Pulmonary lymph node (tissue), 1 donor: ENCODE data around the gene GLRB.

DNA sequence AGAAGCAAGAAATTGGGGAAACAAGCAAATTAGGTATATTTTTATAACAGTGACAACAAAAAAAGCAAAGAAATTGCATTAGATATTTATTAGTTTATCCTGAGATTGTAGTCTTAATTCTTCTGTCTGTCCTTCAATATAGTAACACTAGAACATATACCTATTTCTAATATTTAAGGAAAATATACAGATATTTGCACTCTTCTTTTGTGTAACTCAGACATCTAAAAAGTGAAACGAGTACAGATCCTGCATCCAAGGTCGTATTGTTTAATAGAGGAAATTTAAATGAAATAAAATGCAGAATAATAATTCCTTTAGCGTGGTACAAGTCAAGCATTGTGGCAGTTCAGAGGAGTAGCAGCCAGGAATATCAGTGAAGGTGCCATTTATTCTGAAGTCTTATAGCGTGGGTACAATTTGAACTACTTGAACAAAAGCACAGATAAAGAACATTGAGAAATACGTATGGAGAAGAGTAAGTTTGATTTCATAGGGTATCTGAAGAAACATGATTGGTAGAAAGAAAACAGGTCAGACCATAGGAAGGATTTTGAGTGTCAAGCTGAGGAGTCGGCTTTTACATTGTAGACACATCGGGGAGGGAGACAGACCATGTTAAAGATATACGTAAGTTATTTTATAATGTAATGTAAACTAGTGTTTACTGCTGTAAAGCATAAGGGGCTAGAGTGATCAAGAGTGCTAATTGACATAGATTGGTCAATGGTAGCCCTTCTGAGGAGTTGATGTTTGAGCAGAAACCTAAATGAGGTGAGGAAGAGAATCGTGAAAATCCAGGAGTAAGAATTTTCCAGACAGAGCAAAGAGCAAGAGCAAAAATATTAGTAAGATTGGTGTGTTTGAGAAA lies 21.0 kb downstream of the ARFIP1 start:
- PRO-cap: no peak

GRCh38 chr4:153064339-153065878 lies 128.8 kb downstream of the FHDC1 start:
- PRO-cap: no peak

- PRO-cap: no peak
These were observed 131.2 kb downstream of the FHDC1 start for GRCh38 chr4:153067418-153067721.

- PRO-cap: no peak
These were observed 89.4 kb upstream of the TRIM2 start for GRCh38 chr4:153114651-153115506.

- PRO-cap: bidirectional peak, plus-strand start at chr4:153204446, minus-strand start at chr4:153204291
These were observed 252 bp upstream of the TRIM2 start for GRCh38 chr4:153204048-153204334.

DNA sequence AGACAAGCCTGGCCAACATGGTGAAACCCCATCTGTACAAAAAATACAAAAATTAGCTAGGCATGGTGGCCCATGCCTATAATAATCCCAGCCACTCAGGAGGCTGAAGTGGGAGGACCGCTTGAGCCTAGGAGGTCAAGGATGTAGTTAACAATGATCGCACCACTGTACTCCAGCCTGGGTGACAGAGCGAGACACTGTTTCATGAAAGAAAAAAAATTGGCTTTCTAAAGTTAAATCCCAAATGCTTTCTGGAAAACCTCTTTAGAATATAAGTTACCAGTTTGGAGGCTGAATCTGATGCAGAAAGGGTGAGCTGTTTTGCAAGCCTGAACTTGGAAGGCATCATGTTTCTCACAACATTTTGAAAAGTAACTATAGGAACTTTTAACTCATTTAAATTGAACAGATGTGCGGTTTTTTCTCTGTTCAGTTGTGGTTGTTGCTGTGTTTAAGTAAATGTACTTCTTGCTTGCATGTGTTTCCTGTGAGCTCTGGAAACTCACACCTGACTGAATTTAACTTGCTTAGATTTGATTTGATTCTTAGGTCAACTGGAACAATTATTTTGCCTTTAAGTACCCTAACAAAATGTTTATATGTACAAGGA lies 39.8 kb upstream of the TMEM131L start:
- PRO-cap: bidirectional peak, plus-strand start at position 530 of the sequence, minus-strand start at position 496 of the sequence

DNA sequence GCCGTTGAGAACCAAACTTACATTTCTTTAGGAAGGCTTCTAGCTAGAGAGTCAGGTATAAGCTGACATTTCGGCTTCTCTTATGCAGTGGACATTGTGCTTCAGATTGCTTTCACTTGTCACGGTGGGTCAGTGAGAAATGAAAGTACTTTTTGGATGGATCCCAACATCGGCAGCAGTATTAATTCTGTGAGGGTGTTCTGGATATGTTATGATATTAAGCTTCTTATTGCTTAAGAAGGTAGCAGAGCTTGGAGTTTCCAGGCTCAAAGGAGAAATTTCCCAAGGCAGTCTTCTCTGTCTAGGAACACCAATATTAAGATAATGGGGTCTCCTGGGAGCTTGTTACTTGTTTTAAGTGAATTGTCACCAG lies 17.6 kb downstream of the TMEM131L start:
- PRO-cap: no peak

- PRO-cap: no peak
These were observed 63.4 kb downstream of the TMEM131L start for GRCh38 chr4:153529570-153530011.

DNA sequence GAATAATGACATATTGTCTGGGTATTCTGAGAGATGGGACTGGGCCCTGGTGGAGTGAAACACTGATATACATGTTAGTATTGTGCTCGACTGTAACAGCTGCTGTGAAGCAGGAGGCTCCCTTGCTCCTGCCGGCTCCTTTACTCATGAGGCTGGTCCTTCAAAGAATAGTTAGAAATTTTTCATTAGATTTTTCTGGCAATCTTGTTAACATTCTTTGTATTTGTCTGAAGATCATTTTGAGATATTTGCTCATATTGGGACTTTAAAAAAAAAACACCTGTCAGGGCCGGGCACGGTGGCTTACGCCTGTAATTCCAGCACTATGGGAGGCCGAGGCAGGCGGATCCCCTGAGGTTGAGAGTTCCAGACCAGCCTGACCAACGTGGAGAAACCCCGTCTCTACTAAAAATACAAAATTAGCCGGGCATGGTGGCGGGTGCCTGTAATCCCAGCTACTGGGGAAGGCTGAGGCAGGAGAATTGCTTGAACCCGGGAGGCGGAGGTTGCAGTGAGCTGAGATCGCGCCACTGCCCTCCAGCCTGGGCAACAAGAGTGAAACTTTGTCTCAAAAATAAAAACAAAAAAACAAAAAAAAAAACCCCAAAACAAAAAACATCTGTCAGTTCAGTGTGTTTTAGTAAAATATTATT lies 73.5 kb downstream of the TMEM131L start:
- PRO-cap: no peak

DNA sequence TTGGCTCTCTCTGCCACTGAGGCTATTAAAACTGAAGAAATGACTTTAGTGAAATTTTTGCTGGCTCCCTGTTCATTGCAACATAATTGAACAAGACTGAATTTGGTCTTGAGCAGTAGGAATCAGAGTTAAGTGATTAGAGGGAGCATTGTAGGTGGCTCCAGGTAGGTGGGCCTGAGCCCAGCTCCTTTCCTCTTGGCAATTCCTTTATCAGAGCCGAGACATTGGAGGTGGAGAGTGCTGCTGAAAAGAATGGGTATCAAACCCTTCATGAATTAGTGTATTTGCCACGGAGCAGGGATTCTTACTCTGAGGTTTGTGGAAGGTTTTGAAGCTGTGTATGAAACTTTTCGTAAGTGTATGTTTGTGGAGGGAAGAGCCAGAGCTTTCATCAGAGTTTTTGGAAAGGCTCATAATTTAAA lies 88.6 kb downstream of the TMEM131L start:
- PRO-cap: no peak

GRCh38 chr4:153609218-153609483 lies 74.9 kb upstream of the TLR2 start:
- PRO-cap: no peak

DNA sequence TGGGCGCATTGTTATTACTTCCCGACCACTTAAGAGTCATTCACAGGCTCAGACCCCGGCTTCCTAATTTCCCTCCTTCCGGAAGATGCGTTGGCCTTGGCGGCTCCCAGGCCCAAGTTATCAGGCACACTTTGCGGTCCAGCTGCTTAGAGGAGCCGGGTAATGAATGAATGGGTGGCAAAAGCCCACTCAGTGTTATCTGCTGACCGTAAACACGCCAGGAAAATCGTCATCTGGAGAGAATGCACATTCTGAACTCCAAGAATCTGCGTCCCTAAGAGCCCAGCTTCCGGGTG lies 1.5 kb upstream of the SFRP2 start:
- PRO-cap: no peak

GRCh38 chr4:153933890-153934215 lies 145.0 kb upstream of the SFRP2 start:
- PRO-cap: no peak

DNA sequence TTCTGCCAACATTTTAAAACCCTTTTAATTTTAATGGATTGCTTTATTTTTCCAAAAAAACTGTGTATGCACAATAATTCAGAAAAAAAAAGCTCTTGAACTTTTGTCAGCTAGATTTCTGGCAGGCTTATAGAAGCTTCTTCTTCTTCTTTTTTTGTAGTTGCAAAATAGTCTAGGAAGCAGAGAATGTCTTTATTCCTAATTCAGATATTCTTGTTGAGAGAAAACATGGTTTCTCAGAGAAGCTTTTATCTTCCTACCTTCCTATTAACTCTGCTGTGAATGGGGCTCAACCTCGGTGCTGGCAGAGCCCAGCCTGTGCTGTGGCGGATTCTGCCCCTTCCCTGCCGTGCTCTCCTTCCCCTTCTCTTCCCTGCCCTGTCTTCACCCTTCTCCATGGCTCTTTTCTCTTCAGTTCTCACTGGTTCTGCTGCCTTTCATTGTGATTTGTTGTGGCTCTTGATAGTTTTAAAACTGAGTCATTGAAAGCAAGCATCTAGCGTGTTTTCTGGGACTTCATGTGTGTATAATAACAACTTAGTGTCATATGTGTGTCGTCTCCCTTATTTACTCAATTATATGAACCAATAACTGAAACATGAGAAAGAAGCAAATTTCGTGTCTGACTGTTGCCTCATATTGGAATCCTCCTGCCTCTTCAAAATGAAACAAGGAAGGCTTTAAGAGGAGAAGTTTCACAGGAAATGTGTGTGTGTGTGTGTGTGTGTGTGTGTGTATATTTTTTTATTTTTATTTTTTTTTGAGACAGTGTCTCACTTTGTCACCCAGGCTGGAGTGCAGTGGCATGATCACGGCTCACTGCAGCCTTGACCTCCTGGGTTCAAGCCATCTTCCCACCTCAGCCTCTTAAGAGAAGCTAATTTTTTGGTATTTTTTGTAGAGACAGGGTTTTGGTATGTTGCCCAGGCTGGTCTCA lies 145.6 kb upstream of the SFRP2 start:
- PRO-cap: no peak

DNA sequence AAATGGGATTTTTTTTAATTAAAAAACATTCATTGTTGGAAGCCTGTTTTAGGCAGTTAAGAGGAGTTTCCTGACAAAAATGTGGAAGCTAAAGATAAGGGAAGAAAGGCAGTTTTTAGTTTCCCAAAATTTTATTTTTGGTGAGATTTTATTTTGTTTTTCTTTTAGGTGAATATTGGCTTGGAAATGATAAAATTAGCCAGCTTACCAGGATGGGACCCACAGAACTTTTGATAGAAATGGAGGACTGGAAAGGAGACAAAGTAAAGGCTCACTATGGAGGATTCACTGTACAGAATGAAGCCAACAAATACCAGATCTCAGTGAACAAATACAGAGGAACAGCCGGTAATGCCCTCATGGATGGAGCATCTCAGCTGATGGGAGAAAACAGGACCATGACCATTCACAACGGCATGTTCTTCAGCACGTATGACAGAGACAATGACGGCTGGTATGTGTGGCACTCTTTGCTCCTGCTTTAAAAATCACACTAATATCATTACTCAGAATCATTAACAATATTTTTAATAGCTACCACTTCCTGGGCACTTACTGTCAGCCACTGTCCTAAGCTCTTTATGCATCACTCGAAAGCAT lies 6.6 kb downstream of the FGB start:
- PRO-cap: no peak

DNA sequence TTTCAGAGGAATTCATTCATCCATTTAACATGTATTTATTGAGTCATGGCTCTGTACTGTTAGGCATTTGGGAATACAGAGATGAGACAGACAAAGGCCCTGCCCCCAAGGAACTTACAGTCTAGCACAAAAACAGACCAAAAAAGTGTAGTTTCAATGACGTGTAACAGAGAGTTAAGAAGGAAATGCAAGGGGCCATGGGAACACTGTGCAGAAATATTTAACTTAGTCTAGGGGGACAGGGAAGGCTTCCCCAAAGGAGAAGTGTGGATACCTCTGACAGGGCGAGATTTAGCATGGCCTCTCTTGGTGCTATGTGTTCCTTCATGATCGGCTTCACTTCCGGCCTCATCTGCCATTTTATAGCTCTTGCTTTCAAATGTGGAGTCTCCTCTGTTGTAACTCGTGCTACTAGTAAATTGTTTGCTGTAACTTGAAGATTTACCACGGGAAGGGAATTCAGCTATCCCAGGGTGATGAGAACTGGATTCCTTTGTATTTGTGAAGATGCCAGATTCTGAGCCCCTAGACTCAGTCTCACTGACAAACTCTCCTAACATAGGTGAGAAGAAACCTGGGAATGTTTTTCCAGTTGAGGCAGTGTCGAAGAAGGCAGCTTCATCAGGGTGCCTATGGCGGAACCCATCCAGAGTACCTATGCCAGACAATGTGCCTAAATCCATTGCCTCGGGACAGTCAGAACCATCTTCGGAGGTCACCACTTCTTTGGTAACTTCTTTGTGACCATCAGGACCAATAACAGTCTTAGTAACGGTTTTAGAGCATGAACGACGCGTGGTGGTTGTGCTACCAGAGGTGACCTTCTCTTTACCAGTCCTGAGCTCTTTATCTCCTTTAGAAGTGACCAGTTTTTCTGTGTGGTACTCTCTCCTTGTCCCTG lies 5.0 kb downstream of the FGA start:
- PRO-cap: no peak

DNA sequence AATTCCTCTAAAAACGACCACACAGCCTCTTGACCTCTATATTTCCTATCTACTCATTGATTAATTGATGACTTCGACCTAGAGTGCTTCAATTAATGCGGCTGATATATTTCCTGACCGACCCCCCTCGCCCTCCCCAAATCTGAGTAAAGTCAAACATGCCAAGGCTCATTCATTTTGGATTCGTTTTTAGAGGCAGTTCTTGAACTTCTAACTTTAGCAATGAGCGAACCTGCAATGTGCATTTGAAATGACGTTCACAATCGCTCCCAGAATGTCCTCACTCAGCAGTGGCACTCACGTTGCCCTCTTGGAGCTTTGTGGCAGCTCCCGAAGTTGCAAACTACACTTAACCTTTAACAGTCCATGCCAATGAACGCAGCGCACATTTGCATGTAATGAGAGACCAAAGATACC lies 1.3 kb downstream of the PDGFC start:
- PRO-cap: no peak

GRCh38 chr4:157075824-157076598 lies at the start of gene GLRB:
GLRB (plus strand) TSS chr4:157076150.
- PRO-cap: no peak

- PRO-cap: no peak
These were observed 47.2 kb downstream of the GASK1B start for GRCh38 chr4:158125200-158126402.

- PRO-cap: no peak
These were observed 3.4 kb downstream of the GASK1B start for GRCh38 chr4:158169390-158169827.